Heart (tissue), 3 donors: Measurements from ENCODE around the genes WFDC5, PI3 and TP53TG5.

DNA sequence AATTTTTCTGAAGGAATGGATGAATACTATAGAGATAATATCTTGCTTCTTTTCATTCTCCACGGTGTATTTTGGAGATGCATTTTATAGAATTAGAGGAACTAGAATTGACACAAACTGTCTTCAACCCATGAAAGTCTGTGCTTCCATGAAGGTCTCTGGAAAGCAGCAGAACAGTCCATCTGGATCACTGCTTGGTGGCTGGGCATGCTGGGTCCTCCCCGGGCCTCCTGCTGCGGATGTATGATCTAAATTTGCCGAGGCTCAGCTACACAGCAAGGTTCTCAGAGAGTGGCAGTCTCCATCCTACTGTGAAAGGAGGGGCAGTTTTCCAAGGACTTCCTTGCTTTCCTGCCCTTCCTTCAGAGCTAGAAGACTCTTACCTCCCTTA lies 15.1 kb downstream of the PKIG start:
- RAMPAGE, long total RNA, 2 experiments, result no peak in any of the 2 experiments

- RAMPAGE, long total RNA, 2 experiments, result no peak in any of the 2 experiments
These were observed 19.3 kb downstream of the PKIG start for GRCh38 chr20:44601604-44602121.

GRCh38 chr20:44609894-44610694 lies 27.7 kb downstream of the PKIG start:
- RAMPAGE, long total RNA, 2 experiments, result no peak in any of the 2 experiments

GRCh38 chr20:44644689-44645193 lies 6.8 kb downstream of the ADA start:
- RAMPAGE, long total RNA, 2 experiments, result no peak in any of the 2 experiments

DNA sequence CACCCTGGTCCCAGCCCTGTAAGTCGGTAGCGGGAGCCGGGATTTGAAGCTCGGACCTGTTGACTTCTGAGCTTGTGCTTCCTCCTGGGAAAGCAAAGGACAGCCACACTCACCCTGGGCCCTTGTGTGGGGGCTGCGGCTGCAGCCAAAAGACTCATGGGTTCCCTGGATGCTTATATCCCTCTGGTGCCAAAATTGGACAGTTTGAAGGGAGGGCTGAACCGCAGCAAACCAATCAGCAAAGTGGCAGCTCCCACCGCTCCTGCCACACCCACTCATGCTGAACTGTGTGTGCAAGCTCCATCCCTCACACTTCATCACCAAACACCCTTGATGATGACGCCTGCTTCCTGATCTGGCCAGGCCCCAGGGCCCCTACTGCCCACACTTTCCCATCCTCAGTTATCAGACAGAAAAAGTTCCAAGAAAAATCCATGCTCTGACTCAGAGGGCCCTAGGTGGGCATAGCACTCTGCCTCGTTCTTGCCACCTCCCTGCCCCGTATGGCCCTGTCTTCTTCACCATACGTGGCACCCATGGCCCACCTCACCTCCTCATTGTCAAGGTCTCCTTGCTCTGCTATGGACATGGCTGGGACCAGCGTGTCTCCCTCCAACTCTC lies 3.8 kb upstream of the CCN5 start:
- RAMPAGE, long total RNA, 2 experiments, result no peak in any of the 2 experiments

DNA sequence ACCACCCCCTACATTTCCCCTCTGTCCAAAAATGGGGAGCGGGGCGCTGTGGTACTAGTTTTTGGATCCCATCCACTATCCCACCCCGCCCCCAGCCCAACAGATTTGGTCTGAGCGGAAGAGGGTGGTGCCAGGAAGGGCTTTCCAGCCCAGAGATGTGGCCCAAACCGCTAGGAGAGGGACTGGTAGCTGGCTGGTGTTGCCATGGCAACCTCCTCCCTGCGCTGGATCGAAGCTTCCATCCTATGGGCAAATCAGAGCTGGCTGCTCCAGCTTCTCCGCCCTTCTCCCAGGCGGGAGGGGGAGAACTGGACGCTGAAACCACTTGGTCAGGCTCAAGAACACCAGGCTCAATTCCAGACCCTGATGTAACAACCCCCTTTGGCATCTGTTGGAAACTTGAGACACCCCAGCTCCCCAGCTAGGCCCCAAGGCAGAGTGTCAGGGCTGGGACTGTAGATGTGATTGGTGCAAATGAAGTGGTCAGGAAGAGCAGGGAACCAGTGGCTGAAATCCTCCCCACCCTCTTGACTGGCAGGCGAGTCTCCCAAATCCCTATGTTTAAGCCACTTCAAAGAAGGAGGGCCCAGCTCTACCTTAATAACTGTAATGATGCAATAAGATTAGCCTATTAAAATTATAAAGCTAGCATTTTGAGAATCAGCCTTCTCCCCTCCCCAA lies 4.3 kb downstream of the RIMS4 start:
- RAMPAGE, long total RNA, 2 experiments, result no peak in any of the 2 experiments

DNA sequence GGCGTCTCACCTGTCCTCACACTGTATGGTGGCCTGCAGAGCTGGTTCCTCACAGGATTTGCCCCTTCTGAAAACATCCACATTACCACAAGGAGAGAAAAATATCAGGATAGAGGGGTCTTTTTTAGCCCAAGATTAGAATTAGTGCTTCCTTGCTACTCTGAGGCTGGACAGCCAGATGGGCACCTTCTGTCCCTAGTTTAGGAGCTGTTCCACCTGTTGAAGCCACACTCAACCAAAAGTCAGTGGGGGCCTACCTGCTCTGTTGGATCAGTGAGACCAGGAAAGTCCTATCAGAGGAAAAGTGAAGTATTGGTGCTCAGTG lies 984 bp upstream of the PABPC1L start:
- RAMPAGE, long total RNA, 2 experiments, result no peak in any of the 2 experiments

GRCh38 chr20:44911182-44911972 lies 1.5 kb downstream of the PABPC1L start:
- RAMPAGE, long total RNA, 2 experiments, result no peak in any of the 2 experiments

GRCh38 chr20:45054943-45055206 lies 46.1 kb downstream of the KCNS1 start:
- RAMPAGE, long total RNA, 2 experiments, result no peak in any of the 2 experiments

- RAMPAGE, long total RNA, 2 experiments, result no peak in any of the 2 experiments
These were observed at the start of gene WFDC5 for GRCh38 chr20:45114945-45115633. WFDC5 (minus strand) TSS chr20:45115174.

DNA sequence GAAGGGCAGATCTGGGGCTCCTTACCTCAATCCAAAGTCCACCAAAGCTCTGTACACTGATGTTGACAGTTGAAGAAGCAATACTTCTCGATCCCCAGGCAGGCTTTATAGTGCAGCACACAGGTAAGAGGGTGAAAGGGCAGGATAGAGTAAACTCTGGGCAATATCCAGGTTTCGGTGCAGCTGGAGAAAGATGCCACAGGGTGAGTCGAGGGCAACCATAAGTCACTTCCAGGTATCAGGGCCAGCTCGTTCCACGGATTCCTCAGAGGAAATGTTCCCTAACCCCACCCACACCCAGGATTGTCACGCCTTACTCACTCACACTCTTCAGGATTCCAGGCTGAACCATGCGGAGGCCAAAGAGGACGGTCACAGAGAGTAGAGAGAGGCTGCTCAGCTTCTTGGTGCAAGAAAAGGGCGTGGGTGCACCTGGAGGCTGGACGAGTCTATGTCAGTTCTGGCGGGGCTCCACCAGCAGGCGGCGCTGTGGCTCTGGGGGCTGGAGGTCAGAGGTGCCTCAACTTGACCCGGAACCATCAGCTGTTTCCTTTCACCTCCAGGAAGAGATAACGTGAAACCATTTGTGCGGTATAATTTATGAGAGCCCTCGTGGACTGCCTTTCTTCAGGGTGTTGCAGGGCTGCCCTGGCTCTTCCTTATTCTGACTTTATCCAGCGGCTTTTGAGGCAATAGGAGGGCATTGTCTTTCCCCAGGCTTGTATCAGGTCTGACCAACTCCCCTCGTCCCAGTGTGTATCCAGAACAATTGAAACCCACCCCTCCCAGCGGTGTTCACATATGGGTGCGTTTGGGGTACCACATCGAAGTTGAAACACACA lies 14.4 kb upstream of the WFDC12 start:
- RAMPAGE, long total RNA, 2 experiments, result no peak in any of the 2 experiments

GRCh38 chr20:45174381-45175148 lies at the start of gene PI3:
PI3 (plus strand) TSS chr20:45174902.
- RAMPAGE, long total RNA, 2 experiments, result no peak in any of the 2 experiments

DNA sequence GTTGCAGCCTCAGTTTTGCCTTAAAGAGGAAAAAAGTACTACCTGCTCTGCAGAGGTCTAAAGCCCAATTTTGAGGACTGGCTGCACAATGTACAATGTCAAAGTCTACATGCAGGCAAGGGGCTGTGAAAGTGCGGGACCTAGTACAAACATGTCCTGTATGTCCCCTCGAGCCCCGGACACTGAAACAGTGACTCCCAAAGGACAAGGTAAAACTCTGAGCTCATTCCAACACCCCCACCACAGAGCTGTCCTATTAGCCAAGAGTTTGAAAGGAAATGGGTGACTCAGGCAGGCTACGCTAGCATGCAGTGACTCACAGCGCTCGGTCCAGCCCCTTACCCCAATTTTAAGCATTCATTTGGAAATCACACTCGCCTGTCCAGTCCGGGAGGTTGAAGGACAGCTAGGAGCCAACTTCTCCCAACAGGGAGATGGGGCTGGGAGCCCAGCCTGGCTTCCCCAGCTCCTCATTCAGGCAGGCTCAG lies 4.1 kb downstream of the SDC4 start:
- RAMPAGE, long total RNA, 2 experiments, result no peak in any of the 2 experiments

DNA sequence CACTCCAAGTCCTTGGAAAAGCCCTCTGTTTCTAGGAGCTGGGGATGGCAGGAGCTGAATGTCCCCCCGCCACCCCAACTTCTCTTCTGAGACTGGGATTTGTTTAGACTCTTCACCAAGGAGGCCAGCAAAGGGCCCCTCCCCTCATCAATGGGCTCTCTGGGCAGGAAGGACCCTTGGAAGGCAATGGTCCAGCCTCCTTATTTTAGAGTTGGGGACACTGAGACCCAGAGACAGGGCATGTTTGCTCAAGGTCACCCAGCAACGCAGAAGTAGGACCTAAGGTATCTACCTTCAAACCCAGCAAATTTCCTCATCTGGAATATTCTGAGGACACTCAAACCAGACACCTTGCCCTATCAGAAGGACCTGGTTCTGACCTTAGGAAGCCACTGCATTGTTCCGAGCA lies 3.6 kb downstream of the SDC4 start:
- RAMPAGE, long total RNA, 2 experiments, result no peak in any of the 2 experiments

- RAMPAGE, long total RNA, 2 experiments, result no peak in any of the 2 experiments
These were observed 2.9 kb downstream of the SDC4 start for GRCh38 chr20:45345024-45346016.

DNA sequence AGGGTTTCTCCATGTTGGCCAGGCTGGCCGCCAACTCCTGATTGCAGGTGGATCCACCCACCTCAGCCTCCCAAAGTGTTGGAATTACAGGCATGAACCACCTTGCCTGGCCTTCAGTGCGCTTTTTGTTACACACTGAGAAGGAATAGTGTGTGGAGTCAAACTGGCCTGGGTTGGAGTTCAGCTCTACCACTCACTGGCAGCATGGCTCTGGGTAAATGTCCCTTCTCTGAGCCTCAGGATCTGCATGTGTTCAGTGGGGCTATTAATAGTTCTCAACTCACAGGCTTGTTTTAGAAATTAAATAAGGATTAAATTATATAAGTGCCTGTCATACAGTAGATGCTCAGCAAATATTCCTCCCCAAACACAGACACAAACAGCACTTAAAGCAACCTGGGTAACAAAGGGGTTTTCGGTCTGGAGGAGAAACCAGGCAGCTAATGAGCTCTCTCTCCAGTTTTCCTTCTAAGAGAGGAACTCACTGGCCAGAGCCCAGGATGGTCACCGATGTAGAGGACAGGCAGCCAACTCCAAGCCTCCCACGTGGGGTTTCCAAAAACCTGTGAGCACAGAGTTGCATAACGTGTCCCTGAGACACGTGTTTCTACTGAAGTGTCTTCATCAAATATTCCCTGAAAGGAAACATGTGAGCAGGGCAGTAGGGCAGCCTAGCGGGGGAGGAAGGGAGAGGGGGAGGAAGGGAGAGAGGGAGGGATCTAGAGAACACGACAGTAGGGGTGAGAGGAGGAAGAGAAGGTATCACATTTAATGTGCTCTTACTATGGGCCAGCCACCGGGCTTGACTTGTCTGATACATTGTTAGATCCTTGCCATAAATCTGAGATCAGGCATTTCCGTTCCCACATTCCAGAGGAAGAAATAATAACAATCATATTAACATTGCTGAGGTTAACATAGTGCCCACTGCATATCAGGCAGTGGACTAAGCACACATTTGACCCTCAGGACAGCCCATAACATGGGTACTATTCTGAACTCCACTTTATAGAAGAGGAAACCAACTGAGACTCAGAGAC lies 4.8 kb upstream of the SYS1 start:
- RAMPAGE, long total RNA, 2 experiments, result no peak in any of the 2 experiments

DNA sequence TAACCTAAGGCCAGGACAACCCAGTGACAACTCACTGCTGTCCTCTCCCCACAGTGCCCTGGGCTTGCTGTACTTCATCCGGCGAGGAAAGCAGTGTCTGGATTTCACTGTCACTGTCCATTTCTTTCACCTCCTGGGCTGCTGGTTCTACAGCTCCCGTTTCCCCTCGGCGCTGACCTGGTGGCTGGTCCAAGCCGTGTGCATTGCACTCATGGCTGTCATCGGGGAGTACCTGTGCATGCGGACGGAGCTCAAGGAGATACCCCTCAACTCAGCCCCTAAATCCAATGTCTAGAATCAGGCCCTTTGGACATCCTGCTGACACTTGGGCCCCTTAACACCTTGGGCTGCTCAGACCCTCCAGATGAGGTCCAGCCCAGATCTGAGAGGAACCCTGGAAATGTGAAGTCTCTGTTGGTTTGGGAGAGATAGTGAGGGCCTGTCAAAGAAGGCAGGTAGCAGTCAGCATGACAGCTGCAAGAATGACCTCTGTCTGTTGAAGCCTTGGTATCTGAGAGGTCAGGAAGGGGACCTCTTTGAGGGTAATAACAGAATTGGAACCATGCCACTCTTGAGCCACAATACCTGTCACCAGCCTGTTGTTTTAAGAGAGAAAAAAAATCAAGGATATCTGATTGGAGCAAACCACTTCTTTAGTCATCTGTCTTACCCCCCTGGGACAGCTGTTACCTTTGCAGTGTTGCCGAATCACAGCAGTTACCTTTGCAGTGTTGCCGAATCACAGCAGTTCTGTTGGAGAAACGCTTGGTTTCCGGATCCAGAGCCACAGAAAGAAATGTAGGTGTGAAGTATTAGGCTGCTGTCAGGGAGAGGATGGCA lies 4.1 kb downstream of the SYS1 start:
- RAMPAGE, long total RNA, 2 experiments, result no peak in any of the 2 experiments

GRCh38 chr20:45378045-45378840 lies at the start of gene TP53TG5:
TP53TG5 (minus strand) TSS chr20:45378325.
- RAMPAGE, long total RNA, 2 experiments, result no peak in any of the 2 experiments

GRCh38 chr20:45406492-45407042 lies 1.5 kb upstream of the DBNDD2 start:
- RAMPAGE, long total RNA, 2 experiments, result start-site peak on the plus strand in 2 of 2 experiments, at chr20:45406585-45406716 at its widest, 200 to 912 reads per replicate

- RAMPAGE, long total RNA, 2 experiments, result start-site peak on the plus strand in 1 of 2 experiments, at chr20:45407234-45407335 at its widest, 19 to 51 reads per replicate
These were observed 963 bp upstream of the DBNDD2 start for GRCh38 chr20:45407043-45407608.